Tibial nerve (tissue), 3 donors: ENCODE results near the gene TAF3.

GRCh38 chr10:6163496-6163734 is 39.3 kb upstream of the PFKFB3 start:
- PRO-cap = bidirectional peak, plus-strand start at chr10:6163865, minus-strand start at chr10:6163637
- RAMPAGE, long total RNA, 3 experiments = no peak in any of the 3 experiments

- PRO-cap = no peak
- RAMPAGE, long total RNA, 3 experiments = start-site peak on the plus strand in 1 of 3 experiments, at chr10:6175861-6176039 at its widest, 20 reads per replicate
Observed at GRCh38 chr10:6175156-6176179, 27.3 kb upstream of the PFKFB3 start.

DNA sequence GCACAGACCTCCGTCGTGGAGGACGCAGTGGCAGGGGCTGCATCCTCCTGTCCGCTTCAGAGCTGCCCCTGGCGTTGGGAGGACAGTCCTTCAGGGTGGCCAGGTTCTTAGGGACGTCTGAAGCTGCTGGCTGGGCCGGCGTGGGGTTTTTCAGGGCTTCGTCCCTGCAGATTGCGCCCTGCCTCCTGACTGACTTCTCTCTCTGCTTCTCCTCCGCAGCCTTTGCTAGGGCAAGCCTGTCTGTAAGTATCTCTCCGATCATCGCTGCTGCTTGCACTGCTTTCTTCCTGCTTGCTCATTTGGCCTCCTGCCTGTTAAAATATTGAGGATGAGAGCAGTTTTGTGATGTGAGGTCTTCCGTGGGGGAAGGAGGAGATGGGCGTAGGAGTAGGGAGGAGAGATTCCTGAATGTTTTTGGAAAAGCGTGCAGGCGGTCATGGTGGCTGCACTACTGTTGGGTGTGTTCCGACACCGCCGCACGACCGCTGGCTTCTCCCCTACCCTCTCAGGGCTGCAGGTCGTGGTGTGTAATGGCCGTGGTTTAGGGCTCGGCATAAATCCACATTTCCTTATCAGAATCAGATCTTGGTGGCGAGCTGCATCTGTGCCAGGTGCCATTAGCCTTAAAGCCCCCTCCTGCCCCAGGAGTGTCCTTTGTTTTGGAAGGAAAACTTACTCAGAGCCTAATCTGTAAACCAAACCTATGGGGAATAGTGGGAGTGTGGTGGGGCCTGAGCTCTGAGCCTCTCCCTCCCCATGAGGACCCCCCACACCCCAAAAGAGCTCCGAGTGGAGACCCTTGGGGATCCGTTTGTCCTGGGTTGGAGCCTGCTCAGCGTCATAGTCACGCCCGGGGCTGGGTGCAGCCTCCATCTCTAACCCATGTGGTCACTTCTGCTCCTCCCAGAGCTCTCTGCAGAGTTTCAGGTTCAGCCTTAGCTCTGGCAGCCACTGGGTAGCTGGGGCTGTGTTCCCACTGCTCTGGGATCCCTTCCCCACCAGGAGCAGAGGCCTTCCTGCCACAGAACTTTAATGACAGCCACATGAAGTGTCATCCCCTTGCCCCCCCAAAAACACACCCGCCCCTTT is 25.6 kb downstream of the PFKFB3 start:
- PRO-cap = no peak
- RAMPAGE, long total RNA, 3 experiments = no peak in any of the 3 experiments

DNA sequence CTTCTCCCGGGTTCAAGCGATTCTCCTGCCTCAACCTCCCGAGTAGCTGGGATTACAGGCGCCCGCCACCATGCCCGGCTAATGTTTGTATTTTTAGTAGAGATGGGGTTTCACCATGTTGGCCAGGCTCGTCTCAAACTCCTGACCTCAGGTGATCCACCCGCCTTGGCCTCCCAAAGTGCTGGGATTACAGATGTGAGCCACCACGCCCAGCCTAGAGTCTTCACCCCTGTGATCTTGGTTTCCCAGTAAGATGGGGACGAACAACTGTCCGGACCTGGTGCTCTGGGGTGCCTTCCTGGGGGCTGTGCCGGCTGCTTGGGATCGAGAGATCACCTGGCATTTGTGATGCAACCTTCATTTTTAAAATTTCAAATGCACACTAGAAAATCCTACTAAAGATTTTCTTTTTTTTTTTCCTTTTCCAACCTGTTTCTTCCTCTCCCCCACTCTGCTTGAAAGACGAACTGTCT is 28.1 kb downstream of the PFKFB3 start:
- PRO-cap = no peak
- RAMPAGE, long total RNA, 3 experiments = no peak in any of the 3 experiments

- PRO-cap = no peak
- RAMPAGE, long total RNA, 3 experiments = no peak in any of the 3 experiments
Observed at GRCh38 chr10:6234807-6235444, 32.2 kb downstream of the PFKFB3 start.

DNA sequence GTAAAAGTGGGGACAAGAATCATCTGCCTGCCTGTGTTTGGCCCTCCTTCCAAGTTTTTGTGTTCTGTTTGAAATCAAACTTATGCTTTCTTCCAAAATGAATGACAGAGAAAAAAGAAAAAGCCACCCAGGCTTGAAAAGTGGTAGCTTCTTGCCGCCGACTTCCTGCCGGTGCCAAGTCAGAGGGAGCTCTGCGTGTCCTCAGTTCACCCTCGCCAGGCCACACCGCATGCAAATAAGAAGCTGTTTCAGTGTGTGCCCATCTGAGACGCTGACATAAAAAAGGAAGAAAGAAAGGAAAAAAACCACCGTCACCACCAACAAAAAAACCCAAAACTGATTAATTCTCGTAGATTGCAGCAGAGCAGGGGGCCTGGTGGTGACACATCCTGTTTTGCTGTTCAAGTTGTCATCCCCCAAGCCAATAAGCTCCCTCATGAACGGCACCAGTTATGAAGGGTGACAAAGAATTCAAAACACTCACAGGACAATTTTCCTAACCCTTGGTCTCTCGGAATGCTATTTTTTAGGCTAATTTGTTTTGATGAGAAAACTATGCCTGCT is 145.3 kb downstream of the PFKFB3 start:
- PRO-cap = no peak
- RAMPAGE, long total RNA, 3 experiments = no peak in any of the 3 experiments

DNA sequence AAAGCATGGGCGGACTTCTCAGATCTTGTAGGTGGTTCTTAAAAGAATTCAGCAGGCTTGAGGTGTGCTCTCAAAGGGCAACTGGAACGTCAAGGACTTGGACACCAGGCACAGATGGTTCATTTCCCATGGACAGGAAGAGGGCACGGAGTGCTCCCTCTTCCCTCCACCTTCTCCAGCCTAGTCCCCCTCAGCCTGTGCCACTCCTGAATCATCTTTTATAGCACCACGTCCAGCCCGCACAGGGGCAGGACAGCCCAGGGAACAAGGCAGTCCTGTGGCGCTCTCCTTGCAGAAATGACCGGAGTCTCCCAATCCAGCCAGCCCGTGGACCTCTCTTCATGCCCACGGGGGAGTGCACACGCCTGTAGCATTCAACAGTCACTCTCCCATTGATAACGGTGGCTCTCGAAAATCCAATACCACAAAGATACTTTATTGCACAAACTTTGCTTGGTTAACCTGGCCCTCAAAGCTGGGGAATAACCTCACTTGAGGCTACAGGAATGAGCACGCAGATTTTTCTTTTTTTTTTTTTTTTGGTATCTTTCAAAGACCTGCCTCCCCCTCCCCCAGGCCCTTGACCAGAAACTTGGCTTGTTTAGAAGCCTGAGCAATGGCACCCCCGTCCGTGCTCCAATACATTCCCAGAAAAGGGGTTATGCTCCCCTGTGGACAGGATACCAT is 808 bp downstream of the PRKCQ start:
- PRO-cap = no peak
- RAMPAGE, long total RNA, 3 experiments = no peak in any of the 3 experiments

DNA sequence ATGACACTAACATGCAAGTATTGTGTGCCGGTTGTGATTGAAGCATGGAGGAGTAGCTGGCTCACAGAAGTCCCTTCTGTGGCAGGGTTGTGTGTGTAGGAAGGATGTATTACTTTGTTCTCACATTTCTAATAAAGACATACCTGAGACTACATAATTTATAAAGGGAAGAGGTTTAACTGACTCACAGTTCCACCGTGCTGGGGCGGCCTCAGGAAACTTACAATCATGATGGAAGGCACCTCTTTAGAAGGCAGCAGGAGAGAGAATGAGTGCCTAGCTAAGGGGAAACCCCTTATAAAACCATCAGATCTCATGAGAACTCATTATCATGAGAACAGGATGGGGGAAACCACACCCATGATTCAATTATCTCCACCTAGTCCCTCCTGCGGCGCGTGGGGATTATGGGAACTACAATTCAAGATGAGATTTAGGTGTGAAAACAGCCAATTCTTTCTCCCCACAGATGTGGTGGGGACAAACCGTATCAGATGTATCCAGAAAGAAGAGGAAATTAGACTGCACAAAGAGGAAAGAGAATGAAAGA is 375.8 kb downstream of the SFMBT2 start:
- PRO-cap = no peak
- RAMPAGE, long total RNA, 3 experiments = no peak in any of the 3 experiments

DNA sequence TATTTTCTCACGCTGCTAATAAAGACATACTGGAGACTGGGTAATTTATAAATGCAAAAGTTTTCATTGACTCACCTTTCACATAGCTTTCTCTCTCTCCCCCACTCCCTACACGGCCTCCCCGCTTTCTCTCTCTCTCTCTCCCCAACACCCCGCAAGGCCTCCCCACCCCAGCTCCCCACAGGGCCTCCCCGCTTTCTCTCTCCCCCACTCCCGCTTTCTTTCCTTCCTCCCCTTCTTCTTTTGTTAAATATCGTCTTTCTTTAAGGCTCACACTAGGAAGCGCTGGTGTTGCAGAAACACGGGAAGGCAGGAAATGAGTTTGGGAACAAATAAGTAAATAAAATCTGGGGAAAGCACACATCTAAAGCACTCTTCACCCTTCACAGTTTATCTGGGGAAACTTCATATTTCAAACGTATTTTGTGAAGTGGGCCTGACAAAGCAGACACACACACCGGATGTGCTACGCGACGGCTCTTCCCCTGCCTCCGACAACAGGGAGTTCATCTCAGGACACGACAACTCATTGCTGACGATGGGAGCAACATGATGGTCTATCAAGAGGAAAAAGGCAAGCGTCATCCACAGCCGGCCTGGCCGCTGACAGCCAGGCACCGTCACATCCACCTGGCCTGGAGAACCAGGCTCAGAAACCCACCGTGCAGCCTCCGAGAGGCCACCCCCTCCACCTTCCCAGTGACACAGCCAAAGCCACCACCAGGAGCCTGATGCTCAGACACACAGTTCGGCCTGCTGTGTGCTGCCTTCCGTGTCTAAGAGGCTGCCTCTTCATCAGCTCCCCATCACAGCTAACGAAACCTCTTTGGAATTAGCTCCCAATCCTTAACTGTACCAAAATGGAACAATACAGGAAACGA is 77.0 kb downstream of the SFMBT2 start:
- PRO-cap = no peak
- RAMPAGE, long total RNA, 3 experiments = start-site peak on the minus strand in 1 of 3 experiments, centred at position 257 of the sequence, 6 reads per replicate

DNA sequence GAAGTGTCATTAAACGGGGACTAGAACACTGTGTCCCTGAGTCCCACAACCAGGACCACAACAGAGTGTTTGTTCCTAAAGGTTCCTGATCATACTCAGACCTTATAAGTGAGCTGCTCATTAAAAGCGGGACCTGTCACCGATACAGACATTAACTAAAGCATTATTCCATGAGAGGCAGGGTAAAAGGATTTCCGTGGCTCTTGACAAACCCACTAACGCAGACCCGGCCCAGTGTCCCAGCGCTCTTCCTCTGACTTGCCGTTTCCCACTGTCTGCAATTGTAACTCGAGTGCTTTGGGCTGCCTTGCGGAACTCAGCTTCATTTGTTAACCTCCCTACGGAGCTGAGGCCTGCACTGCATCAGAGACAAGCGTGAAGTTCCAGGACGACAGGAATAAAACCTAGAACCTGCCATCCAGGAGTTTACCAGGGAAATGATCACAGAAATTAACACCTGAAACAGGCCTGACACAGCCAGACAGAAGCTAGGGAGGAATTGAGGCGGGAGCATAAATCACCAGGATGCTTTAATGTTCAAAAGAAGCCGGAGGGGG is 76.3 kb downstream of the SFMBT2 start:
- PRO-cap = no peak
- RAMPAGE, long total RNA, 3 experiments = no peak in any of the 3 experiments

DNA sequence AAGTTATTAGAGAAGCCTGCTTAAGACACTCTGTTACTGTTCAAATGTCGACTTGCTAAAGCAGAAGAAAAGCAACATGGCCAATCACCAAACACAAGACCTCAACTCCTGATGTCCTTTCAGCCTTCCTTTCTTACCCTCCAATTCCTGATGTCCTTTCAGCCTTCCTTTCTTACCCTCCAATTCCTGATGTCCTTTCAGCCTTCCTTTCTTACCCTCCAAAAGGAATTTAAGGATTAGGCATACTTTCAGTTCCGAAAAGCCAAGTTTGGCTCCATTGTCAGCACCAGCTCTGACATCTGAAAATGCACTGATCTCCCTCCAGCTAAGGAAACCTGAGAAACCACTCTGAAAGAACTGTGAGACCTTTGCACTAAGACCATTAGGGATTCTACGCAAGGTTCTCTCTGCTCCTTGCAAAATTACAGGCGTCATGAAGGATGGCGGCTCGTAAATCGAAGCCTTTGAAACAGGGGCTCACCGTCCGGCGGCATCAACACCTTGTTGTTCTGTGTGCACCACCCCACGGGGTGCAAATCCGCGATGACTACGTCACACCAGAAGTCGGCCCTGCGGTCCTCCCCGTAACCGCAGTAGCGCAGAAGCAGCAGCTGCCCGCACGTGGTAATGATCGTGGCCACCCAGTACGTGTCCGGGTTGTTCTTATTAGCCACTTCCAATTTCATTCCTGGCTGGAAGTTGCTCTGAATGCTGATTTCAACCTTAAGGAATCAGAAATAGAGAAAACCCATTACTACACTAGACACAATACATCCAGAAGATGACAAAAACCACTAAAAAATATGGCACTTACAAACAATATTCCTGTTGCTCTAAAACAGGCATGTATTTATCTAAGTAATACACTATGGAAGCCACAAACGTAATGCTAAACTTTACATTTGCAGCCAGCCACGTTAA is 43.4 kb downstream of the SFMBT2 start:
- PRO-cap = no peak
- RAMPAGE, long total RNA, 3 experiments = no peak in any of the 3 experiments

- PRO-cap = no peak
- RAMPAGE, long total RNA, 3 experiments = no peak in any of the 3 experiments
Observed at GRCh38 chr10:7381580-7382032, 29.2 kb downstream of the SFMBT2 start.

DNA sequence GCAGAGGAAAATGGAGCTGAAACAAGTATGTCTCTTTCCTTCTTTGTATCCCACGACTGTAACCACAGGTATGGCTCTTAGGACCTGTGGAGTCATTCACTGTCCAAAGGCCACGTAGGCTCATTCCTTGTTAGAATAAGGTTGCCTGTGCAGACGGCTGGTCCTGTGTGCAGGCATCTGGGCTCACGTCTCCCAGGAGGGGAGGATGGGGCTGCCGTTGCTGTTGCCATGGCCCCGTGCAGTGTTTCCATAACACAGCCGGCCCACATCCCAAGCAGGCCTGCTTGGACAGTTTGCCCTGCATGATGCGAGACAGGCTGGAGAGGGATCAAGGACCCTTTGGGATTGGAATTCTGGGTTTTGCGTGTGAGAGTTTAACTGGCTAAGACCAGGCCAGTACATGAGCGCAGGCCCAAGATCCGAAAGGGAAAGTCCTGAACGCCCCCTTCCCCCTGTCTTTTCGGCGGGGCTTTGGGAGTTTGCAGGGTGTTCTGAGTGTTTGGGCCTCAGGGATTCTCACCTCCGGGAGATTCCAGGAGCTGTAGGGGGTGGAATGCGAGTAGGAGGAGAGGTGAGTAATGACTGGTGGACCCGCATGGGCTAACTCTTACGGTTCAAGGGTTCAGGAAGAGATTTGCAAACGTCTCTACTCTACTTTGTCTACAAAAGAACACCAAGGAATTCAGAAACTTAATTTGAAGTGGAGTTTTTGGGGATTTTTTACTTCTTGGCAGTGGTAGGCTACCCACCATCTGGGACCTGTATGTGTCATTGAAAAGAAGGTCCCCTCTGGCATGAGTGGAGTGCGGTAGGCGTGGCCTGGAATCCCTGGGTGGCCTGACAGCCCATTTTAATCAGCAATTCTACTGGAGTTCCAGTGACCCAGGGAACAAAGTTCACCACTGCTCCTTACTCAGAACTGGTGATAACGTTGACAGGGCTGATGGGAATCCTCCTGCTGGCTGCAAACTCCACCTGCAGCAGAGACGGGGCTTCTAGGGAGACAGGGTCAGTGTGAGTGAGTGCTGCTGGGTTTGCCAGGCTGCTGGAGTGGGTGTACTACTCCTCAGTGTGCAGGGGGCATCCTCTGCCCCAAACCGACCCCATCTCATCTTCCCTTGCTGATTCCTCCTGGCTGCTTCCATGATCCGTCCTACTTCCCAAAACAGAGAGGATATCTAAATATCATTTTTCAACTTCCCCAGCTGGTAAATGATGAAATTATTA is 125.3 kb downstream of the ITIH5 start:
- PRO-cap = no peak
- RAMPAGE, long total RNA, 3 experiments = no peak in any of the 3 experiments

DNA sequence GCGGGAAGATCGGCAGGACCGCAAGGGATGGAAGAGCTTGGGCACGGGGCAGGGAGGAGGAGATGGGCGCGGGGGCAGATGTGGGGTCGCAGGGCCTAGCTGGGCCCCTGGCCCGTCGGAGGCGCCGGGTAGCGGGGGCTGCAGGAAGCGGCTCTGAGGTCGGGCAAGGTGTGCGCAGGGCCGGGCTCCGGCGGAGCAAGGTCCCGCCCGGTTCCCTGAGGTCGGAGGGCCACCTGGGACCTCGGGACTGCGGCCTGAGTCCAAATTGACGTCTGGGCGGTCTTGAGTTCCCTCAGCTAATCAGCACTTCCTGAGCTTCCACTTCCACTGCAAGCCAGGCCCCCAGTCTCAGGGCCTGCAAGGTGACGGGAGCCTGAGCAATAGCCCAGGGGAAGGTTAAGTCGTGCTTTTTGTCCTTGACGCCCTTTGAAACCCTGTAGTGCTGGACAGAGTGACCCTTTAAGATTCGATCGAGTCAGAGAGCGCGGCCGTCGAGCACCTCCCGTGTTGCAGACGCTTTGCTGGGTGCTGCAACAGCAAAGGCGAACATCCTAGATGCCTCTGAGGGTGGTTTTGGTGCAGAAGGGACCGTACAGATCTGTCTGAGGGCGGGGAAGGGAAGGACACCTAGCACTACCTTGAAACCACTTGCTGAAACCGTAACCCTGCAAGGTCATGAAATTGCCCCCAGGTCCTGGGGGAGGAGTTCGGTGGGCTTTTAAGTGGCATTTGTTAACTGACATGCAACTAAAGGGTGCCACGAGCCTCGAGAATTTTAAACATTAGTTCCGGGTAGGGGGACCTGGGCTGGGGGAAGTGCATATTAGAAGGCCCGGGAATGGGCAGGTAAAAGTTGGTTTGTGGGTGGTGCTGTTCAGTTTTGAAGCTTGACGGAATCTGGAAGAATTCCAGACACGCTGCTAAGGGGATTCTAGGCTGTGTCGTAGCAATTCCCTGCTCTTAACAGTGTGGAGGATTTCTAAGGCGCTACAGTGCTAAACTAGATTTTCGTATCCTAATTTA is 610 bp downstream of the ATP5F1C start:
- PRO-cap = no peak
- RAMPAGE, long total RNA, 3 experiments = no peak in any of the 3 experiments

DNA sequence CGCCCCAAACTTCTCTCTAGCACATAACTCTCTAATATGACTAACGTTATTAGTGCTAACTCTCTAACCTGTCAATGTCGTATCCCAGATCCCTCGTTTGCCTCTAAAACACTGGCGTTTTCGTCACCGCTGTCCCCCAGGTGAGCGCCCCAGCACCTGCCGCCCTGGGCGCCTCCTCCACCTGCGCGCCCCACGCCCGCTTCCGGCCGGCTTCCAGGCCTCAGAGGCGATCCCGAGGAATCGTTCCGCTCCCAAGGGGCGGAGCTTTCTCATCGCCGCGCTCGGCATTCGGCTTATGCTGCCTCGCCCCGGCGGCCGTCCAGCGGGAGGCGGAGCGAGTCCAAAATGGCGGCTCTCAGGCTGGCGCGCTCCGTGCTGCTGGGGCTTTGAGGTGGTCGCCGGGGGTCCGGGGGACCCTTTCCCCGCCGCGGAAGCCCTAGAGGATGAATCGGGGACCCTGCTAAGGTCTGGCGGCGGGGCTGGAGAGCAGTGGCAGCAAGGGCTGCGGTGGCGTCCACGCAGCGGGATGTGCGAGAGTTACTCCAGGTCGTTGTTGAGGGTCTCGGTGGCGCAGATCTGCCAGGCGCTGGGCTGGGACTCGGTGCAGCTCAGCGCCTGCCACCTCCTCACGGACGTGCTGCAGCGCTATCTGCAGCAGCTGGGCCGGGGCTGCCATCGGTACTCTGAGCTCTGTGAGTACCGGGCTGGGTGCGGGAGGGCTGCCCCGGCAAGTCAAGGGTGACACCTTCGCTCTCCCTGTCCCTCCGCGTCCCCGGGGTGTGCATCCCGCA is at the start of gene TAF3:
TAF3 (plus strand) TSS at position 322 of the 791 bp plus-strand sequence.
- PRO-cap = bidirectional peak, plus-strand start at position 322 of the sequence, minus-strand start at position 204 of the sequence
- RAMPAGE, long total RNA, 3 experiments = start-site peak on the plus strand in 3 of 3 experiments, centred at positions 323 to 329 of the sequence, 73 to 176 reads per replicate

DNA sequence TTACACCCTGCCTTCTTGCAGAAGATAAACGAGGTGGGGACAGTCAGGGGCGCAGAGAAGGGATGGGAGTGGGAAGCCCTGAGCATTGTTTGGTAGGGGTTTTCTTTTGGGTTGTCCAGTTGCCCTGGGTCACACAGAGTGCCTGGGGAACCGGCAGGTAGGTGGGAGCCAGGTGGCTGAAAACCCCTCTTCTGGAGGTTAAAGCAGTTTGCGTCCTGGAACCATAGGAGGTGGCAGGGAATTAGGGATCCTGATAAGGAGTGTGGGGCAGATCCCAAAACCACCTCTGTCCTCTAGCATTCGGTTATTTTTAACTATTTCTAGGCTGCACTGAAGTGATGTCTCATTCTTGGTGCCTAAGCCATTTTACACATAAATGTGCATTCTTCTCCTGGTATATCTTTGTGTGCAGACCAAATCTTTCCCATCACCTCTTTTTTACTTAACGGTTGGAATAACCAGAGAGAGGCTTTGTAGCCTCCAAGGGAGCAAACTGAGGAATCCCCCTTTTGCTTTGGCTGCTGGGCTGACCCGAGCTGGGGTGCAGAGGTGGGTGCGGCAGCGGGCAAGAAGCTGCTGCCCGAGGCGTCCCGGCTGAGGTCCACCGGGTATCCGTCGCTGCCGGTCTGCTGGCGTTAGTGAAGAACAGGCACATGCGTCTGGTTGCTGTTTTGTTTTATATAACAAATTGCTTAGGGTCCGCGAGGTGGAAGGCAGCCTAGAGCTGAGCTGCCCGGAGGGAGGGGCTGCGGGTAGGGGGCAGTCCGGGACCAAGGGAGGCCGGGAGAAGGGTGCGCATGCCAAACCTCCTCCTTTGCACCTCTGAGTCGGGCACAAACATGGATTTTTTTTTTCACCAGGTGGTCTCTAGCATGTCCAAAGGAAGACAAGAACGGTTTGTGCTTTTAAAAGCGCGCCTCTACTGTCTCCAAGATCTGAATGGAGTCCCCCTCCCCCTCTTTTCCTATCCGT is 7.1 kb upstream of the GATA3 start:
- PRO-cap = no peak
- RAMPAGE, long total RNA, 3 experiments = no peak in any of the 3 experiments

DNA sequence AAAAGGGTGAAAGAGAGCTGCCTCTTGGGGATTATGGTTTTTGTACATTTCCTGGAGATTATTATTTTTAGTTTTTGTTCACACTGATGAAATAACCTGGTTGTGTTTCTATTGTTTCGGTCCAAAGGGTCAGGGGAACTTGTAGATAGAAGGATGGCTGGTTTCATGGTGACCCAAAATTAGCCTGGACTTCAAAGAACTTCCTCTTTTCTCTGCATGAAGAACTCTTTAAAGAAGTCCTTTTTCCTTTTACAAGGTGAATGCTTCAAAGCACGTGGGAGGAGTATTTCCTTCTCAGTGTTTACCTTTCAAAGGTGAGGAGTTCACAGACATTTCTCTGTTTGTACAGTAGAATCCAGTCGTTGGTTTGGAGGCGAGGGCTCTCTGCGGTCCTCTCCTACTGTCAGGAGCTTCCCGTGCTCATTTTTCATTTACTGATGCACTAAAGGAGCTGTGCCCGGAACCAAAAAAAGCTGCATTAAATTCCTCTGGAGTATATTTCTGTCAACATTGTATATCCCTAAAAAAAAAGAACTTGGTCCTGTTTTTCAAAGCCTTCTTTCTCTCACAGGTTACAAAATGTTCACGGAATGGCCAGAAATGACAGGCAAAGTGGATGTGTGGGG is 561.7 kb downstream of the GATA3 start:
- PRO-cap = no peak
- RAMPAGE, long total RNA, 3 experiments = no peak in any of the 3 experiments

DNA sequence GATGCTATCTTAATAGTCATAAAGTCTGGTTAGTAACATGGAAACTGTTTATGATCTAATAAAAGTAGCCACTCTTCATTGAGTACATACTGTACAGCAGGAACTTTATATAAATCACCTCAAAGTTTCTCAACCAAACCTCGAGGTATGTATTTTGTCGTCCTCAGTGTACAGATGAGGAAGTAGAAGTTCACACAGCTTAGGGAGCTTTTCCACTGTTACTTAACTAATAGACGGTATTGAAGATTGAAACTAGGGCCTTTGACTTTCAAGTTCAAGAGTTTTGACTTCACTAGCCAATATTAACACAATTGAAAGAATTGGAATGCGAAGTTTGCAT is 897.2 kb downstream of the GATA3 start:
- PRO-cap = no peak
- RAMPAGE, long total RNA, 3 experiments = no peak in any of the 3 experiments

DNA sequence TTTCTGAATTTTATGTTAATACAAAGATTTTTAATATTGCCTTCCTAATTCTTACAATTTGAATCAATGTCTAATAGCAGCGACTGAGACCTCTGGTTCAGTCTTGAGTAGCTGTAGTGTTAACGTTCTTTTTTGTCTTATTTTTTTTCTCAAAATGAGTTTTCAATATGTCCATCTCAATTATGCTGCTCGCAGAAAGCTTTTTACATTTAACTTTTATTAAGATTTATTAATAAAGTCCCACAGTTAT is 1407.7 kb downstream of the GATA3 start:
- PRO-cap = no peak
- RAMPAGE, long total RNA, 3 experiments = no peak in any of the 3 experiments

DNA sequence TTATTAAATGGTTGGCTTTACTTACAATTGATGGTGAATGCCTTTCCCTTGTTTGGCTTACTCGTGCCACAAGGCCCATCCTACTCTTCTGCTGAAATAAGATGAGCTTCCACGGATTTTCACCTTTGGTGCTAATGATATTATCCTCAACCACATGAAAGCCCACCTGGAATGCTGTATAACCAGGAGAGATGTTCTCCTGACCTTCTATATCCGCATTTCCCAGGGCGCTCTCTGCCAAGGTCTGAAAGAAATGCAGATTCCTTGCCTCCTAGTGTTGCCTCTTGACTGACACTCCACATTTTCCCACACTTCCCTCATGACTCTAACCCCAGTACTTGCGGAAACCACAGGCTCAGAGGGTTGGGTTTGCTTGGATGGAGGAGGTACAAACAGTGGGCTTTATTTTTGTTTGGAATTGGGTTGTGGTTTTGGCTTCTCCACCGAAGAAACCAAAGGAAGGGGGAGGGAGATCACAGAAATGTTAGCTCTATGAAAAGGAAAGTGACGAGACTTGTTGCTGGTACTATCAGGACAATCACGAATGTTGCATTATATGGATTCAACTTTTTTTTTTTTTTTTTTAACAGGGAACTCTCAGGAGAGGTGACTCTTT is 222.9 kb upstream of the CELF2 start:
- PRO-cap = no peak
- RAMPAGE, long total RNA, 3 experiments = start-site peak on the minus strand in 1 of 3 experiments, centred at position 304 of the sequence, 6 reads per replicate